Body of pancreas (tissue), 2 donors: ENCODE measurements around the genes RPS25, HYOU1, C2CD2L and USP2.

DNA sequence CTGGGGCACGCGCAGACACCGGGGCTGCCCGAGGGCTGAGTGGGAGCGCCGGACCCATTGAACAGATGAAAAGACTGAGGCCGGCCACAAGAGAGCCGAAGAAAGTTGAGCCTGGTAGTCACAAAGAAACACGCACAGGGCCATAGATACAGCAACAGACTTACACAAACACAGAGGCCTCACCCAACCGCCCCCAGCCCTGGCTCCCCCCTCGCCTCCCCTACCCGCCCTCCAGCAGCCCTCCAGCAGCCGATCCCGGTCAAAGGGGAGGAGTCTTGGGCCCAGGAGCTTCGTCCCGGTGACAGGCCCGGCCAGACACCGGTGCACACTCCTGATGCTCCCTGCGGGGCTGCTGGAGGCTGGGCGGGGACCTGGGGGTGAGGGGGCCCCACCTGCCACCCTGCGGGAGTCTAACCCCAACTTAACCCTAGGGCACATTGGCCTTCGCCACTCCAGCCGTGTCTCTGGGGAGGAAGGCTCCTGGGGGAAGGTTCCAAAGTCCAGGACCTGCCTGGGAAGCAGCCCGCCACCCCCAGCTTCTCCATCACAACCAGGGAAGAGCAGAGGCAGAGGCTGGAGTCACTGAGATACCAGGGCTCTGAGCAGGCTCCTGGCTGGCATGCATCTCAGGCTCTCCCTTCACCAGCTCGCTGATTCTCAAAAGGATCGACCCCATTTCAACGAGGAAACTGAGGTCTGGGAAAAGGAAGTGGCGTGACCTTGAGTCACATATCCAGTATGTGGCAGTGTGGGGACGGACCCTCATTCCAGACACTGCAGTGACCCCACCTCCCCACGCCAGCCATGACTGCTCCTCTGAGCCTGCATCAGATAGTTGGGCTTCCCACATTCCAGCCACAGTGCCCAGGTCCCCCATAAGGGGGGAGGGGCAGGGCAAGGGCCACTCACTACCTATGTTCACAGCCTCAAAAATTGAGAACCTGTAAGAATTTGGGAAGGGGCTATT is 14.5 kb downstream of the BCL9L start:
- PRO-cap = no peak
- RAMPAGE, long total RNA, 2 experiments = no peak in any of the 2 experiments

DNA sequence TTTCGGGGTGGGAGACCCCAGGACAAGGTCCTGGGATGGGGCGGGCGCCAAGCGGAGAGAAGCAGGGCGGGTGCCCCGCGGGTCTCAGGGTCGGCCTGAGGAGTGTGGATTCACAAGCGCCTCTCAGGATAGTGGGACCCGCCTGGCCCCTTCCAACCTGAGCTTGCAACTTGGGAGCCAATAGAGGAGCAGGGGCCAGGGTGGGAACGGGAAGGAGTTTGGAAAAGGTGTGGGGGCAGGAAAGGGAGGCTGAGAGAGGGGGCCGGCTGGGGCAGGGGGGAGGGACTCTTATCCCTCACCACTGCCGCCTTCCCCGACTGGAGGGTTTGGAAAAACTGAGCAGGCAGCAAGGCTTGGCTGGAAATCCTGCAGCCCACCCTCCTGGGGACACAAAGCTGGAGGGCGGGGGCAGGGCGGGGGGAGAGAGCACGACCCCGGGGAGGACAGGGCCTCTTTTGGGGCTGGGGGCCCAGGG is 3.3 kb upstream of the BCL9L start:
- PRO-cap = no peak
- RAMPAGE, long total RNA, 2 experiments = no peak in any of the 2 experiments

DNA sequence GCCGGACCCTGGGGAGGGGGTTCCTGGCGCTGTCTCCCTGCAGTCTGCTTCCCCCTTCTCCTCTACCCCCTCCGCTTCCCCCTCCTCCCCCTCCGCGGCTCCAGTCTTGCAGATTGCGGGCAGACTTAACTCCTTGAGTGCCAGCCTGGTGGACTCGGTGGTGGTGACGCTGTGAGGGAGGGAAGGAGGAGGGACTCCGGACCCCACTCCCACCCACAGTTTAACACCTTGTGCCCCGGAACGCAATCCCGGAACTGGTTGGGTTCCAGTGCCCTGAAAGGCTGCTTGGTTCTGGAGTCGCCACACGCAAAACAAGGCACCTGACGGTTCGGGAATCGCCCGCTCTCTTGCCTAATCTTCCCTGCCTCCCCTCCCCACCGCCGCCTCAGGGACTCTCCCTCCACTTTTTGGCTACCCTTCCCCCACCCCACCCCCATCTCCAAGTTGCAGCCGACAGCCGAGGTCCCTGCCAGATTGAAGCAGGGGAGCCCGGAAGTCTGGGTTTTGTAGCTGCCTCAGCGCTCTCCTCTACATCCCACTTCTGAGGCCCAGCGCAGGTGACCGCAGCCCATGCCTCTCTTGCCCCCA is 3.9 kb upstream of the BCL9L start:
- PRO-cap = bidirectional peak, plus-strand start at position 288 of the sequence, minus-strand start at position 60 of the sequence; bidirectional peak, plus-strand start at position 472 of the sequence, minus-strand start at position 476 of the sequence
- RAMPAGE, long total RNA, 2 experiments = no peak in any of the 2 experiments

GRCh38 chr11:119016841-119017873 is 986 bp downstream of the RPS25 start:
- PRO-cap = no peak
- RAMPAGE, long total RNA, 2 experiments = no peak in any of the 2 experiments

GRCh38 chr11:119017874-119018912 is at the start of gene RPS25:
Gene RPS25, minus strand, starts transcription at chr11:119018343.
- PRO-cap = bidirectional peak, plus-strand start at chr11:119018477, minus-strand start at chr11:119018333; bidirectional peak, plus-strand start at chr11:119018773, minus-strand start at chr11:119018640
- RAMPAGE, long total RNA, 2 experiments = start-site peak on the plus strand in 2 of 2 experiments, at chr11:119018452-119018793 at its widest, 9 to 61 reads per replicate; start-site peak on the minus strand in 2 of 2 experiments, at chr11:119018304-119018361 at its widest, 2,041 to 3,394 reads per replicate

GRCh38 chr11:119018913-119019517 is 449 bp downstream of the TRAPPC4 start:
- PRO-cap = no peak
- RAMPAGE, long total RNA, 2 experiments = no peak in any of the 2 experiments

DNA sequence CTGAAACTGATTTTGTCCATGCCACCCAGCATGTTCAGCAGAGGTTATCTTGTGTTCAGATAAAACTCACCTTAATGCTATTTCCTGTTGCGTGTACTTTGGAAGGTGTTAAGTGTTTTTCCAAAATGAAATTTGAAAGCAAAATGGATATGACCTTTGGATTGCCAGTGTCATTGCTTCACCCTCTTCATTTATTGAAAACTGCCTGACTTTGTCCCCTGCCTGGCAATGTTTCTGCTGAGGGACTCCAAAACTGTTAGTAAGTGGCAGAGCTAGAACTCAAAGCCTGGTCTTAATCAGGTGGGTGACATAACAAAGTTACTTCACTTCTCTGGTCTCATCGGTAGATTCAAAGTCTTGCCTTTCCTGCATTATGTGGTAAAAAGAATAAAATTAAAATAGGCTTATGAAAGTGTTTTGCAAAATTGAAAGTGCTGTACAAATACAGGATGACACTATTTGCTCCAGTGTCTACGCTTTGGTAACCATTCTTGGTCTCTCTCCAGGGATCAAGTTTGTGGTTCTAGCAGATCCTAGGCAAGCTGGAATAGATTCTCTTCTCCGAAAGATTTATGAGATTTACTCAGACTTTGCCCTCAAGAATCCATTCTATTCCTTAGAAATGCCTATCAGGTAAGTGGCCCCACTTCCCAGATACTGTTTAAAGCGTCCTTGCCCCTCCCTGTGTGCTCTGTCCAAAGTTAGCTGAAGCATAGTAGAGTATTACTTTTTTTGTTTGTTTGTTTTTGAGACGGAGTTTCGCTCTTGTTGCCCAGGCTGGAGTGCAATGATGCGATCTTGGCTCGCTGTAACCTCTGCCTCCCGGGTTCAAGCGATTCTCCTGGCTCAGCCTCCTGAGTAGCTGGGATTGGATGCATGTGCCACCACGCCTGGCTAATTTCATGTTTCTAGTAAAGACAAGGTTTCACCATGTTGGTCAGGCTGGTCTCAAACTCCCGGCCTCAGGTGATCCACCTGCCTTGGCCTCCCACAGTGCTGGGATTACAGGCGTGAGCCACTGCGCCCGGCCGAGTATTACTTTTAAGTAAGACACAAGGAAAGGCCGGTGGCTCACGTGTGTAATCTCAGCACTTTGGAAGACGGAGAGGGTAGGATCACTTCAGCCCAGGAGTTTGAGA is 3.1 kb downstream of the TRAPPC4 start:
- PRO-cap = no peak
- RAMPAGE, long total RNA, 2 experiments = start-site peak on the plus strand in 1 of 2 experiments, centred at position 819 of the sequence, 5 reads per replicate

- PRO-cap = unidirectional peak, minus-strand start at chr11:119056944; bidirectional peak, plus-strand start at chr11:119057481, minus-strand start at chr11:119057122
- RAMPAGE, long total RNA, 2 experiments = start-site peak on the minus strand in 2 of 2 experiments, at chr11:119056917-119057205 at its widest, 20 to 424 reads per replicate
These were observed at the start of gene HYOU1 for GRCh38 chr11:119056277-119057273. Gene HYOU1, minus strand, starts transcription at chr11:119057205.

- PRO-cap = no peak
- RAMPAGE, long total RNA, 2 experiments = no peak in any of the 2 experiments
These were observed 1.4 kb upstream of the H2AX start for GRCh38 chr11:119096356-119097366.

DNA sequence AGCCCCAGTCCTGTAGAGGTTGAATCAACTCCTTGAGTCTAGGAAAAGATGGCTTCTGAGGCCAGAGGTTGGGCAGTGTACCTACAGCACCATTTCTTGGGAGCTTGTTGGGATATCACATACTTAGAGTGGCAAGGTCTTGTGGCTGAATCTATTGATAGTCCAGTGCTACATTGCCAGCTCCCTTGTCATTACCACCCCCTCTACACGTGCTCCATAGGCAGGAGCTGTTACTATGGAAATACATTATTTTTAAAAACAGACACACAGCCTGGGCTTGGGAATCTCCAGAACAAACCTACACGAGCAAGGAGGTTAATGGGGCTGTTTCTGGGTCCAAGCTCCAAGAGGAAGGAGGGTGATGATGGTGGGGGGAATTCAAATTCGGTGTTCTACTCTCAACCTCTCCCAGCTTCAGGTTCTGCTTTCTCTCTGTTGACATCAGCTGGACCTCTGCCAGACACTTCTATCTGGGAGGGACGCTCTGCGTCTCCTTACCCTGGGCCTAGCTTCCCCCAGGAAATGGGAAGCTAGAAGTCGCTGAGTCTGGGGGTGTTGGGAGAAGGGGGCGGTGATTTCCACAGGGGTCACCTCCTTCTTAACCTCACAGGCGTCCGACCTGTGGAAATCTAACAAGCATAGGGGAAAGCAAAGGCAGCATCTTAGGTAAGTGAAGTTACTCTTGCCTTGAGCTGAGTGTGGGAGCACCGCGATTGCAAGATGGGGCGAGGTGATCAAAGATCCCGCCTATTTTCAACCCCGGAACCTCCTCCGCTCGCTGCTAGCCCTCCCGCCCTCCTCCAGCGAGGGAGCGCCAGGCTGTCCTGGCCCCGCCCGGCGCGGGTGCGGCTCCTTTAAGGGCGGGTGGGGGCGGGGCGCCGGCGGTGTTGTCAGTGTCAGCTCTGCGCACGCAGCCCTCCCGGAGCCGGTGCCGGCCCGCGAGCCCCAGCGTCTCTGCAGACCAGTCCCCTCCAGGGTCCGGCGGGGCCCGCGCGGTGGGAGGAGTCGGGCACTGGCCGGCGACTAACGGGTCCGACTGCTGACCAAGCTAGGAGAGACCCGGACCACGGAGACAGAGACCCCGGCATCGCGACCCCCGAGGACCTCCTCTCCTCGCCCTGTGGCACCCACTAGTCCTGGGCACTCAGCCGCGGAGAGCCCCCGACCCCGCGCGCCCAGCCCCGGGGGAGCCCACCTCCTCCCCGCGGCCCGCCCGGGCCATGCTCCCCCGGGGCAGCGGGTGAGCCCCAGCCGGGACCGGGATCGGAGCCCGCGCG is at the start of gene C2CD2L:
C2CD2L (plus strand) TSS at position 884 of the 1,277 bp plus-strand sequence.
- PRO-cap = bidirectional peak, plus-strand start at position 884 of the sequence, minus-strand start at position 826 of the sequence
- RAMPAGE, long total RNA, 2 experiments = start-site peak on the plus strand in 2 of 2 experiments, centred at positions 919 to 920 of the sequence, 9 to 15 reads per replicate

GRCh38 chr11:119167851-119168444 is 577 bp upstream of the NLRX1 start:
- PRO-cap = no peak
- RAMPAGE, long total RNA, 2 experiments = no peak in any of the 2 experiments

GRCh38 chr11:119175483-119175979 is 7.0 kb downstream of the NLRX1 start:
- PRO-cap = no peak
- RAMPAGE, long total RNA, 2 experiments = no peak in any of the 2 experiments

GRCh38 chr11:119334831-119335413 is 595 bp downstream of the RNF26 start:
- PRO-cap = no peak
- RAMPAGE, long total RNA, 2 experiments = no peak in any of the 2 experiments

- PRO-cap = no peak
- RAMPAGE, long total RNA, 2 experiments = start-site peak on the plus strand in 1 of 2 experiments, at chr11:119336070-119336158 at its widest, 9 reads per replicate
These were observed 1.4 kb downstream of the RNF26 start for GRCh38 chr11:119335414-119336356.

GRCh38 chr11:119374064-119374717 is 7.3 kb downstream of the USP2 start:
- PRO-cap = no peak
- RAMPAGE, long total RNA, 2 experiments = no peak in any of the 2 experiments

DNA sequence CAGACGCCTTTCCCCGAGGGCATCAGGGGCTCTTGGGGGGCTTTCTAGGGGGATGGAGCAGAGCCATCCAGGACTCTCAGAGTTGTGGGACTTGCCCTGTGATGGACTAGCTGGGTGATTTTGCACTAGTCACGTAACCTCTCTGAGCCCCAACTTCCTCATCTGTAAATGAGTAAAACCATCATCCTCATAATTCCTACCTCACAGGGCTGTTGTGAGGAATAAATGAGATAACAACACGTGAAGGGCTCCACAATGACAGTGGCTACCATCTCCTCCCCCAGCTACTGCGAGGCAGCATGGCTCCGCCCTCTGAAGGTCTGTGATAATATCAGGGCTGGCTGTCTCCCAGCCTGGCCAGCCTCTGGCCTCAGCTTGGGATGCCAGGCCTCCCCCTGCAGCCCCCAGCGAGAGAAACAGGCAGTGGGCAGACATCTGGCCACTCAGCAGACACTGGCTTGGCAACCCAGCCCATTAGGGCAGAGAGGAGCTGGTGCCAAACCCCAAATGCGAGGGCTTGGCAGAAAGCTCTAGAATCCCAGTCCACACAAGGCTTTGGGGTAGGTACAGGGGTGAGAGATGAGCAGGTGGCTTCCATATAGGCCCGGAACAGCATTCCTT is 6.7 kb downstream of the USP2 start:
- PRO-cap = no peak
- RAMPAGE, long total RNA, 2 experiments = no peak in any of the 2 experiments

DNA sequence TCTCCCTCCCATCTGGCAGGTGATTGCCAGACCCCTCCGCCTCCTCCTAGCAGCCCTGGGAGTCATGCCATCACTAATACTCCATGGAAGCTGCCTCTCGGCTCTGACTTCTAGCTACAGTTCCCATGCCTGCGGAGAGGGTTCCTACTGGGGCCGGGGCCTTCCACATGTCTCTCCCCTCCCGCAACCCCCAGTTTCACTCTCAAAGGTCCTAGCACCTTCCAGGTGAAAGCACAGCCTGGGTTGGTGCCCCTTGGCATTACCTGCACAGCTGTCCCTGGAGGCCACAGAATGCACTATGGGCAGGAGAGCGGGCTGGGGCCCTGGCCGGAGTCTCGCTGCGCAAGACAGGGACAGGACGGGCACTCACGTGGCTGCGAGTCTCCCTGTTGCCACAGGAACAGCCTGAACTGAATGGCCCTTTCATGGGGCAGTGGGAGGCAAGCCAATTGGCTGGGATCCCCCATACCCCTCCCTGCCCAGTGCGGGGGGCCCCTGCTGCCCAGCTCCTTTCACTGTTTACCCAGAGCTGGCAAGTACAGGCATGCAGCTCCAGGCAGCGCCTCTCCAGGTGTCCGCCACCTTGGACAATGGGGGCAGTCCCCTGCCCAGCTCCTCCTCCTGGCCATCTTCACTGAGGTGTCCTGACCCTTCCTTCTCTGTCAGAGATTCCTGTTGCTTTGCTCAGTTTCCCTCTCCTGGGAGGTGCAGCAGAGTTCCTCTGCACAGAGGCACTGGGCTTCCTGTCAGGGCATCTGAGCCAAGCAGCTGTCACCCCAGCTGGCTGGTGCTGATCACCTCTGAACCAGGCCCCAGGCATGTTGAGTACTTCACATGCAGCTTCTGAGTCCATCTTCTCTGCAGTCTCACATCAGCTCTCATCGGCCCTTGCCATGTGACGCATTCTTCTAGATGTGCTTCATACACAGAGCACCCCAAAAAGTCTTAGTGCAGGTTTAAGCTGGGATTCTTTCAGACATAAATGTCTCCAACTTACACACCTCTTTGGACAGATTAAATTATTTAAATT is 5.2 kb downstream of the USP2 start:
- PRO-cap = unidirectional peak, minus-strand start at position 293 of the sequence; unidirectional peak, minus-strand start at position 573 of the sequence
- RAMPAGE, long total RNA, 2 experiments = no peak in any of the 2 experiments

DNA sequence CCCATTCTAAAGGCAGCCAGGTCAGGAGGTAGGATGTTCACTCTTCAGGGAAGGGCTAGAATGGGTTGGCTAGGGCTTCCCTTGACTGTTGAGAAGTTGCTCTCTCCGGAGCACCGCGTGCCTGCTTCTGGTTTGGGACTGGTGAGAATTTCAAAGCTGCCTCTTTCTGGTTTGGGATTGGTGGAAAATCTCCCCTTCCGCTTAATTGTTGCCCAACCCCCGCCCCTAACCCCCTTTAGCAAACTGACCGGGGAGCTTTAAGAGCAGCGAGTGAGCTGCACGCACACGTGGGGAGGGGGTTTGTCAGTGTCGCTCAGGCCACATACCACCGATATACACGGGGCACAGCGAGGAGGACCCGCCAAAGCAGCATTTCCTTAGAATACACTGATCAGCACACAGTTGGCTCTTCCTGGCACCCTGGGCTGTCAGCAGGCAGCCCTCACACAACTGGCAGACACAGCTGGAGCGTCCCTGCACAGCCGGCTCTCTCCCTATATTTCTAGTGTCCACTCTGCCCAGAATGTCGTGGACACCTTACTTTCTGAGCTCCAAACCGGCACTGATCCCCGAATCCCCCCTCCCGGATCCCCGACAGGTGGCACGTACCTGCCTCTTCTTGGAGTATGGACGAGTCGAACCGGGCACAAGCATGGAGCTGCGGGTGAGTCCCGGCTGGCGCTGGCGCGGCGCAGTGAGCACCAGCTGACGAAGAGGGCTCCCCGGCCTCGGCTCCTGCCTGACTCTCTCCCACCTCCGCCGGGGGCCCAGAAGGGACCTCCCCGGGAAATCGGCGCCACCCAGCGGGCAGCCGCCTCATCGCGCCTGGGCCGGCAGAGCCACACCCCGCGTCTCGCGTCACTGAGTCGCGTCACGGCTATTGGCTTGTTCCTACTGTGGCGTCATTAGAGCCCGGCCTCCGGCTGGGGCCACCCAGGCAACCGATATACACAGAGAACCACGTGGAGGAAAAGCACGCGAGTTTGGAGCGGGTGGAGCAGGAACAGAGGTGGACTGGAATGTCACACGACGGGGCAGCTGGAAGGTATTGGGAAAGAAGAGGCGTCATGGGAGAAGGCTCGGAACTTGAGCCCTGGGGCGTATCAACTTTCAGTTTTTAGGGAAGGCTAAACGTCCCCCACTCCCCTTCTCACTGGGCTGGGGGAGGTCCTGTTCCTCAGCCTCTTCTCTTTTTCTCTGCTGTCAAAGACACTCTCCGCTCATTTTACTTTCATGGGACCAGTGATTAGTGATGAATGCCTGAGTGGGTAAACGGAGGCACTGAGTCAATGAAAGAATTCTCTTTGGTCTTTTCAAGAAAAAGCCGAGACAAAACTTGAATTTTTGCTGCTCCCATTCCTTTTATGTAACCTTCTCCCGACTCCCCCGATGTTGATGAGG is at the start of gene USP2:
USP2 (minus strand) TSS at position 827 of the 1,401 bp plus-strand sequence.
- PRO-cap = bidirectional peak, plus-strand start at position 1,048 of the sequence, minus-strand start at position 747 of the sequence
- RAMPAGE, long total RNA, 2 experiments = start-site peak on the minus strand in 1 of 2 experiments, centred at position 769 of the sequence, 14 reads per replicate

GRCh38 chr11:119432391-119433147 is 9.6 kb upstream of the THY1 start:
- PRO-cap = no peak
- RAMPAGE, long total RNA, 2 experiments = no peak in any of the 2 experiments

DNA sequence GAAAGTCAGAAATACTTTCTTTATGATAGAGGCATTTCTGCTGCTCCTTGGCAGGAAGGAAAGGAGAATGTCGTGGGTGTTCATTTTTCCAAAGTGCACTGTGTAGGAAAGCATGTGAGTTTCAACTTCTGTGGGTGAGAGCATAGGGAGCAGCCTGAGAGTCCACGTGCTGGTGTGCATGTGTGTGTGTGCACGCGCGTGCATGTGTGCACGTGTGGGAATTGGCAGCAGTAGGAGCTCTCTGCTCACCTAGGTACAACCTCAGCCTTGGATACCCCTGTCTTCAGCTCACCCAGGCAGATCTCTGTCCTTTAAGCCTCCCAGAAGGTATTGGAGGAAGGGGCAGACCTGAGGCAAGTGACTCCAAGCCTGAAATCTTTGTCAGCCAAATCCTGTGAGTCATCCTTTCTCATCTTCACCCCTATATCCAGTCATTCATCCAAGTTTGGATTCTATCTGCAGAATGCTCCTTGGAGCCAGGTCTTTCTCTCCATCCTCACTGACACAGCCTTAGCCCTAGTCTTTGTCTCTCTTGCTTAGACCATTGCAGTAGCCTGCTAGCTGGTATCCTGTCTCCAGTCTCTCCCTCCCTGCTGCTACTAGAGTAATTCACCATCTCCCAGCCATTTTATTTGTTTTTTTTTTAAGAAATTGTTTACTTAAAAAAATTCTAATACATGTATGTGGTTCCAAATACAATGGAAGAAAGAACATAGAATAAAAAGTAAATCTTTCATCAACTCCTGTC is 10.3 kb upstream of the THY1 start:
- PRO-cap = no peak
- RAMPAGE, long total RNA, 2 experiments = no peak in any of the 2 experiments